ENCODE measurements around a stretch of chr3.

GRCh38 chr3:53196608-53197536 lies 35.9 kb downstream of the PRKCD start:
- PRO-cap, result no peak
- RAMPAGE, long total RNA, 4 experiments, result no peak in any of the 4 experiments

DNA sequence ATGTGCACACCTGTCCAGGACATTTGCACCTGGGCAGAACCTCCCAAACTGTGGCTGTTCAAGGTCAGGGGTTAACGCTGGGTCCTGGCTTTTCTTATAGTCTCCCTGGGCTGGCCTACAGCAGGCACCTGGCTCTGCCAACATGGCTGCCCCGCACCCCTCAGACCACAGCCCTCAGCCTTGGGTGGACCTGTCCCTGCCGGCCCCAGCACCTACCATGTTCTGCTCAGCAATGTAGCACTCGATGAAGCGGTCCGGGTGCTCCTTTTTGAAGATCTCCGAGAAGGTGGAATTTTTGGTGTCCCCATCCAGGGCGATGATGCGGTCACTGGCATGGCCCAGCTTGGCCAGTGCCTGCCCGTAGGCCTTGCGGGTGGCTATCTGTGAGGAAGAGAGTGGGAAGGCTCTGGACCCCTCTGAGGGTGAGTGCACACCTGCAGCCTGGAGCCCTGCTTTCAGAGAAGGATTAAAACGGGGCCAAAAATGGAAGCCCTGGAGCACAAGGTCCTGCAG lies 25.5 kb downstream of the TKT start:
- PRO-cap, result no peak
- RAMPAGE, long total RNA, 4 experiments, result no peak in any of the 4 experiments

DNA sequence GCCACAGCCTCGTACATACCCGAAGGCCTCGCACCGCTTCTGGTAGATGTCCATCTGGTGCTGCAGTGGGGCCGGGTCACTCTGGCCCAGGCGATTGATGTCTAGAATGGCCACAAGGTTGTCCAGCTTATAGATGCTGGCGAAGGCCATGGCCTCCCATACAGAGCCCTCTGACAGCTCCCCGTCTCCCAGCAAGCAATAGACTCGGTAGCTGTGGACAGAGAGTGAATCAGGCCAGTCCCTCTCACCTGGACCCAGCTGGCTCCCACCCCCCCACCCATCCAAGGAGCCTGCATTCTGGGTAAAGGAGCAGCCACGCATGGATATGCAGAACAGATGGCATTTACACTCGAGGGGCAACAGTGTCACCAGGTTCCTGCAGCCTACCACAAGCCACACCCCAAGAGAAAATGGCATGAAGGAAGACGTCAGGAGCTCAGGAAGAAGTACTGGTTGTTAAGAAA lies 20.8 kb downstream of the TKT start:
- PRO-cap, result no peak
- RAMPAGE, long total RNA, 4 experiments, result no peak in any of the 4 experiments

GRCh38 chr3:53673225-53673979 lies 172.8 kb downstream of the CHDH start:
- PRO-cap, result no peak
- RAMPAGE, long total RNA, 4 experiments, result start-site peak on the plus strand in 1 of 4 experiments, at chr3:53673758-53673873 at its widest, 12 reads per replicate

DNA sequence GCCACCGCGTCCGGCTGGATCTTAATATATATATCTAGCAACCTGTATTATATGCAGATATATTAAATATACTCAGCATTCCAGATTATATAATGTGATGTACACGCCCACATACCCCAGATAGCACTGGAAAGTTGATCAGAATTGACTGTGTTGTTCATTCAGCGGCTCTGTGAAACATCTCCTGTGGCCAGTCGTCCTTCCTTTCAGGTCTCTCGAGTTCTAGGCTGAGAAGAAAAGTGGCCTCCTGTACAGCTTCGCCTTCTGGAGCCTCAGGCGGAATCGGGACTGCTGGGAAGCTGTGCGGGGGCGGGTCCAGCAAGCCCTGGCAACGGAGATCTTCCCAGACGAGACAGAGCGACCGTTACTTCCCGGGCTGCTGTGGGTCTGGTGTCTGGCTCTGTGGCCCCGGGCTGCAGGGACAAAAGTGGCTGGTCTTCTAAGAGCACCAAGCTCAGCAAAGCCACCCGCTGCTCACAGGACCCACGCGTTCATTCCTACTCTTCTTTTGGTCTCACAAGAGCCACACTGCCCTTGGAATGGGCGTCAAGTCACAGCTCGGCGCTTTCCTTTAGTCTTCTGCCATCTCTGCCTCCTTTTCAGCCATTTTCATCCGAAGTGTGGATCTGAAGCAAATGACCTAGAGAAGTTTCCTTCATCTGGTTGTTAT lies 88.6 kb upstream of the CACNA2D3 start:
- PRO-cap, result no peak
- RAMPAGE, long total RNA, 4 experiments, result no peak in any of the 4 experiments

DNA sequence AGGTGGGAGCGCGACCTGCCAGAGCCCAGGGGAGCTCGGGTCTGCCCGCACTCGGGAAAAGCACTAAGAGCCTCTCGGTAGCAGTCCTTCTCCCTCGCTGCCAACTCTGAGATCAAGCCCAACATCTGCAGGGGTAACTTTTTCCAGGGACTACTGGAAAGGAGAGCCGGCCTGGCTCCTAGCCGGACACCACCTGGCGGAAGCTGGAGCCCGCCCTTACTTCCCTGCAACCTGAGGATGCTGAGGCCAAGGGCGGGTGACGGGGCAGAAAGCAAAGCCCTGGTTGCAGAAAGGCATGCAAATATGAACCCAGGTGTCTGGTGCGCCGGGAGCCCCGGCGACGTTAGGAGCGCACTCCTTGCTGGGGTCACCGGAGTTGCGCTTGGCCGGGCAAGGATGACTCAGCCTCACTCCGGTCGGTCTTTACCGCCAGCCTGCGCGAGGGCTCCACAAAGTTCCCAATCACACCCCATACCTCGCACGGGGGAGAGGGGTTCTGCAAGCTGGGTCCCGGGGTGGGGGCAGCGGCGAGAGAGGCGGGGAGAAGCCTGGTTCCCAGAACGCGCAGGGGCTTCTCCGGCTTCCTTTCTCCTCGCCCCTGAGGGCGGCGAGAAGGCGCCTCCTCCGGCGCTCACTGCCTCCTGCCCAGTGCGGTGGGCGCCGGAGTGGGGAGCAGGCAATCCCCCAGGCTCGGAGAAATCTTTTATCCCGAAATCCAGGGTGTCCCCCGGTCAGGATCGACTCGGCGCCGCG lies 1.3 kb upstream of the CACNA2D3 start:
- PRO-cap, result unidirectional peak, plus-strand start at position 558 of the sequence
- RAMPAGE, long total RNA, 4 experiments, result no peak in any of the 4 experiments

GRCh38 chr3:54600582-54601157 lies 327.2 kb downstream of the LRTM1 start:
- PRO-cap, result no peak
- RAMPAGE, long total RNA, 4 experiments, result no peak in any of the 4 experiments

- PRO-cap, result unidirectional peak, minus-strand start at chr3:55135013
- RAMPAGE, long total RNA, 4 experiments, result no peak in any of the 4 experiments
Measured at GRCh38 chr3:55134943-55135142, 207.0 kb upstream of the LRTM1 start.

GRCh38 chr3:55484079-55484679 lies 2.9 kb downstream of the WNT5A start:
- PRO-cap, result no peak
- RAMPAGE, long total RNA, 4 experiments, result no peak in any of the 4 experiments

- PRO-cap, result bidirectional peak, plus-strand start at chr3:55486452, minus-strand start at chr3:55486163; unidirectional peak, plus-strand start at chr3:55486674
- RAMPAGE, long total RNA, 4 experiments, result no peak in any of the 4 experiments
Measured at GRCh38 chr3:55485918-55486750, 972 bp downstream of the WNT5A start.

DNA sequence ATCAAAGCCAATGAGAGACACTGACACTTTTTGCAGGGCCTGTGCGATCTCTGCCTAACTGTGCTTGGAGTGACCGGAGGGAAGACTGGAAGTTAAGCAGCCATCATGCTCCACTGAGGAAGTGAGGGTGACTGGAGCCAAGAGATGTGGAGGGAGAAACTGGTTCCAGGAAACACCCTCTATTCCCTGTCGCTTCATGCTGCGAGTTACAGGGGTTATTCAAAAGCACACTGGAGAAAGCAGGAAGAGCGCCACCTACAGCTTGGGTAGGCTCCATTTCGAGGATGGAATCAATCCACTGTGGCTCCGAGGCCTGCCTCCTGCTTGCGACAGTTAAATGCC lies 122.2 kb upstream of the WNT5A start:
- PRO-cap, result no peak
- RAMPAGE, long total RNA, 4 experiments, result no peak in any of the 4 experiments

DNA sequence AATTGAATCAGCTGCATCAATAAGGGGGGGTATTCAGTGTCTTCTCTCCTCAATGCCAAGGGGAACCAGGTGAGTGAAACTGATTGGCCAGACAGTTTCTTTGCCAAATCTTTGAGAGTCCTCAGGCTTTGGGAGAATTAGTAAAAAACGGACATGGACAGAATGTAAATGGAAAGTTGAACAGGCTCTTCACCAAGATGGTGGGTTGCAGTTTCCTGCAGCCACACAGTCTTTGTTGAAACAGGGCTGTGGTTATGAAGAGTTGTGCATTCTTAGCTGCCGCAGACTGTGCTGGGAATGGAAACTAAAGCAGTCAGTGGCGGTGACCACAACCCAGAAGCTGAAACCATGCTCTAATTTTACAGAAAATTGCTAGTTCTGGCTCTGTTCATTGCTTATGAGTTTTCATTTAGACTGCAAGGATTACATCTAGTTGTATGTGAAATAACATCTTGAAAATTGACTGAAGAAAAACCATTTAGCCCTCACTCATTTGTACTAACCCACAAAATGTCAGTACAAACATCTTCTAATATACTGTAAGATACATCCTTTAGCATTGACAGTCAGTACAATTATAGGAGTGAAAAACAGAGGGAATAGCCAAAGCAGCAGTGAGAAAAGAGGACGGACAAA lies 42.2 kb upstream of the TASOR start:
- PRO-cap, result unidirectional peak, plus-strand start at position 284 of the sequence
- RAMPAGE, long total RNA, 4 experiments, result no peak in any of the 4 experiments

- PRO-cap, result no peak
- RAMPAGE, long total RNA, 4 experiments, result no peak in any of the 4 experiments
Measured at GRCh38 chr3:56795169-56795582, 6.6 kb downstream of the ARHGEF3 start.

- PRO-cap, result bidirectional peak, plus-strand start at chr3:56800741, minus-strand start at chr3:56800606
- RAMPAGE, long total RNA, 4 experiments, result no peak in any of the 4 experiments
Measured at GRCh38 chr3:56800059-56801445, 1.2 kb downstream of the ARHGEF3 start.

DNA sequence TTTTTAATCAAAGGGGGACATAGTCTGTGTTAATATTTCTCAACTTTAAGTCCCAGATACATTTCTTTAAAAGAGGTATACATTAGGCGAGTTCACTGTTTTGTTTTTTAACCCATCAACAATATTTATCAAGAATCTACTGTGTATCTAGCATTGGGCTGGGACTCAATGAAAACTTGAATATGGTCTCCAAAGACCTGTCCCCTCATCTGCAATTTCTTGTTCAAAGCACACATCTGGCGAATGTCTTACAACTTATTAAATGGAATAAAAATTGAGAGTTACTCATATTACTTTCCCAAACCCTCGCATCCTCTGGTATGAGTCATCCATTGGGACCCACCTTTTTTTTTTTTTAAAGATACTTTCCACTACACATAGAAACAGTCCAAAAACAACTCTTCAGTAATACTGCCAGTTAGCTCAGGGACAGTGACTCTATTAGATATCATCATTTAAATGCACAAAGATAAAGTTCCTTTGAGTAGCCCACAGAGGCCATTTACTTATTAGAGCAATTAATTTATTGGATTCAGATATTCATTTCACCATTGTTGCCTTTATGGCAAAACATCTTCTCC lies 77.6 kb upstream of the ARHGEF3 start:
- PRO-cap, result no peak
- RAMPAGE, long total RNA, 4 experiments, result no peak in any of the 4 experiments

GRCh38 chr3:56915894-56916718 lies 114.4 kb upstream of the ARHGEF3 start:
- PRO-cap, result bidirectional peak, plus-strand start at chr3:56916501, minus-strand start at chr3:56916467
- RAMPAGE, long total RNA, 4 experiments, result no peak in any of the 4 experiments

- PRO-cap, result unidirectional peak, plus-strand start at chr3:56917955
- RAMPAGE, long total RNA, 4 experiments, result no peak in any of the 4 experiments
Measured at GRCh38 chr3:56917427-56918015, 115.8 kb upstream of the ARHGEF3 start.

- PRO-cap, result no peak
- RAMPAGE, long total RNA, 4 experiments, result no peak in any of the 4 experiments
Measured at GRCh38 chr3:56976584-56977742, 83.5 kb upstream of the SPATA12 start.

DNA sequence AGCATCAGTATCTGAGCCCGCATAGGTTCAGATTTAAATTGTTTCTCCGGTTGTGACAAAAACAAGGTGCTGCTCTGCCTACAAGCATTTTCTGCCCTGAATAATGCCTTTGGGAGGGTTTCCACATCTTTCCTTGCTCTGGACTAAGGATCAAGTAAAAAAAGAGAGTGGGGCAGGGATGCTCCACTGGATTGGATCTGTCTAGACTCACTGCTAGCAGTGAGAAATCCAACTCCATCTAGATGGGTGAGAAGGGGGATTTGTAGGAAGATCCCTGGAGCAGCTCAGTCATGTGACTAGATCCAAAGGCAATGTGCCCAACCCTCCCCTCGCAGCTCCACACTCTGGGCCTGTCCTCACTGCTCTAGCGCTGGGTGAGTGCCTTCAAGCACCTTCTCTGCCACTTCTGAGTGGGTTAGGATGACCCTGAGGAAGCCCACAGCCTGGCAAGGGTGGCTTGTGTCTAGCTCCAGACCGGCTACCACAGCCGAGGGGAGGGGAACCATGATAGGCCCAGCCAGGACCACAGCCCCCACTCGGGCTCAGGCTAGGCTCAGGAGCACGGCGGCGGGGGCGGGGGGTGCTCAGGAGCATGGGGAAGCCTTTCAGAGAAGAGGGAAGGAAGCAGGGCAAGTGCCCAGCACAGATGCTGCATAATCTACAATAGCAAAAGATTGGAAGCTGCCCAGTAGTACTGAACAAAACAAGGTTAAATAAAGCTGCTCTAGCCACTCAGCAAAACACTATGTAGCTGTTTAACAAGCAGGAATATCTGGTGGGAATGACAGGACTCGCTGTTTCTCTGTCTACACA lies 1.6 kb downstream of the SPATA12 start:
- PRO-cap, result no peak
- RAMPAGE, long total RNA, 4 experiments, result no peak in any of the 4 experiments

DNA sequence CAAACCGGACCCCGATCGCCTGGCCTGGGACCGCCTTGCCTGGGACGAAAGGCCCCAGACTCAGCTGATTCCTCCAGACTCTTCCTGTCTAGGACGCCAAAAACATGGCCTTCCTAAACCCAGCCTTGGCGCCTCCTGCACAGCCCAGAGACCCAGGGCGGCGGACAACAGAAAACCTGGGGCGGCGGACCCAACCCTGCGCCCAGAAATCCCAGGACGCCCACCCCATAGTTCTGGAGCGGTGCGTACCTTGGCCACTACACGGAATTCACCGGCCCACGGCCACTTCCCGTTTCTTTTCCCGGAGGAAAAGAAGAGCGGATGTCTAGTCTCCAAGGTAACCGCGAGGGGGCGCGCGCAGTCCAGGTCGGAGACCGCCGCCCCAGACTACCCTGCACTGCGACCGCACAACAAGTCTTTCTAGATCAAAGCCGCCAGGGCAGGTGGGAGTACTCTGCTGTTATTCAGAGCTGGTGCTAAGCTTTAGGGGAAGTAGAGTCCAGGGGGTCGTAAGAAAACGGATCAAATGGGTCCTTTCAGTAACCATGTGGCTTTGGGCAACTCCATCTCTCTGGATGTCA lies 4.9 kb upstream of the IL17RD start:
- PRO-cap, result no peak
- RAMPAGE, long total RNA, 4 experiments, result no peak in any of the 4 experiments

Data from transverse colon (tissue), 4 donors.